Amniotic epithelial cell (primary cell): ENCODE measurements around a stretch of chr19.

DNA sequence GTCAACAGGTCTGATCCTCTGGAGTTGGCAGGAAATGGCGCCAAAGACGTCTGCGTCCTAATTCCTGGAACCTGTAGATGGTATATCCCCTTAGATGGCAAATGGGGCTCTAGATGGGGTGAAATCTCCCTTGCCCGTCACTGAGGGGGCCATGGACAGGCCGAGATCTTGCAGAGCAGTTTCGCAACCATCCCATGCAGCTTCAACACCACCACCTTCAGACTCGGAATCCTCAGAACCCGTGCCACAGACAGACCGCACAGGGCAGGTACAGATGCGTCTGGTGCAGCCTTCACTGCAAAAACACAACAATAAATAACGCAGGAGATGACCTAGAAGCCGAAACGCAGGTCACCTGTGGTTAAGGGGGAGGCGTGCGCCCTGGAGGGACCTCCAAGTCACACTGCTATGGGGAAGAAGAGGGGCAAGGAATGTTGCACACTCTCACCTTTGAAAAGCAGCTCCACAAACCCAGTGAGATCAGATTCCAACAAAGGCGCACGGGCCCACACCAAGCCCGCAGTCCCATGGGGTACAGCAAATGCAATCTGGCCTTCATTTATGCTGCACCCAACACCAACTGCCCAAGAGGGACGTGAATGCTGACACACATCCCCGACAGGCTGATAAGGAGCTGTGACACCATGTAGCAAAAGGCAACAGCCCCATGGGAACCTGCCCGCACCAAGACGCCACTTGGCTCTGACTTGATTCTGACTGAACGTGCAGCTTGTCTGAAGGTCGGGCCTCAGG, 17.5 kb downstream of the REXO1 start:
- RRBS: no CpG with 5 or more reads among the region's 24 CpGs

GRCh38 chr19:1881797-1883051, 3.1 kb downstream of the ABHD17A start:
- RRBS: 78% methylated on average over 10 of the region's 49 CpGs

- RRBS: 3% methylated on average over 20 of the region's 37 CpGs
These were observed 287 bp downstream of the CSNK1G2 start for GRCh38 chr19:1941326-1941591.

GRCh38 chr19:1957381-1958019, 16.5 kb downstream of the CSNK1G2 start:
- RRBS: 79% methylated on average over 7 of the region's 36 CpGs

DNA sequence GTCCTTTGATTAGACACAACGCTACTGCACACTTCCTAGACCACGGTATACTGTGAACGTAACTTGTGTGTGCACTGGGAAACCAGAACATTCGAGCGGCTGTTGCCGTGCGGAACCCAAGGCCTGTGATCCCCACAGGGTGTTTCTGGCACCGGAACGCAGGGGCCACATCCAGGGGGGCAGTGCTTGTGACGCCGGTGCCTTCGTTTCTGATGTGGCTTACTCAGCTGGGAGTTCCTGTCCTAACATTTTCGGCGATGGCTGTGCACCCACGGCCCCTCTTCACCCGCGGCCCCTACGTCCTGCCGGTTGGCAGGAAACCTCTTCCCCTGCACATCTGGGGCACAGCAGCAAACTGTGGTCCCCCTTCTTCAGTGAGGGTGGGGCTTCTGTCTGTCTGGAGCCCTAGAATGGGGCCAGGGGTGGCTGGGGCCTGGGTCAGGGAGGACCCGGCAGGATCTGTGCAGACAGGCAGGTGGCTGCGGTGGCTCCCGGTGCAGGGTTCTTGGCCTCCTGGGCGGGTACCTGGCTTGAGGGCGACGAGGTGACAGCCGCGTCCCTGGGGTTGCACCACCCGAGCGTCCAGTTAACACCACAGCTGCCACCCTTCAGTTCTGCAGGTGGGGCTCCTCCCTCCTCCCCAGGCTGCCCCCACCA, 26.2 kb downstream of the CSNK1G2 start:
- RRBS: 96% methylated on average over 5 of the region's 29 CpGs

DNA sequence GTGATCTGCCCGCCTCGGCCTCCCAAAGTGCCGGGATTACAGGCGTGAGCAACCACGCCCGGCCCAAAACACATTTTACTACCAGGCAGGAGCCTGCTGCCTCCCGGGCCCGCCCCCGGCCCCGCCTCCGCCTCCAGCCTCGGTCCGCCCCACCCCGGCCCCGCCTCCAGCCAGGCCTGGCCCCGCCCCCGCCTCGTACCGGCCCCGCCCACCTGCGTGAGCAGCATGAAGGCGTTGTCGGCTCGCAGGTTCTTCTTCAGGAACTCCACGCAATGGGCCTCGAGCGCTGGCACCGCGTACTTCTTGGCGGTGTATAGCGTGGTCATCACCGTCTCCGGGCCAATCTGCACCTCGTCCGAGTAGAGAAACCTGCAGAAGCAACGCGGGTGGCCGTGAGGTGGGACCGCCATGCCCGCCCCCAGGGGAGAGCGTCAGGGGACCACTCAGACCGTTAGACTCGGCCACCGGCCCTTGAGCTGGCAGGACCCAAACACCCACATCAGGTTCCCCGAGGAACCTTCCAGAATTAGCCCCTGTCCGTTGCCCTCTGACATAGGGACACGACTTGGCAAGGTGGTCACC, 22.6 kb downstream of the BTBD2 start:
- RRBS: 32% methylated on average over 12 of the region's 47 CpGs

DNA sequence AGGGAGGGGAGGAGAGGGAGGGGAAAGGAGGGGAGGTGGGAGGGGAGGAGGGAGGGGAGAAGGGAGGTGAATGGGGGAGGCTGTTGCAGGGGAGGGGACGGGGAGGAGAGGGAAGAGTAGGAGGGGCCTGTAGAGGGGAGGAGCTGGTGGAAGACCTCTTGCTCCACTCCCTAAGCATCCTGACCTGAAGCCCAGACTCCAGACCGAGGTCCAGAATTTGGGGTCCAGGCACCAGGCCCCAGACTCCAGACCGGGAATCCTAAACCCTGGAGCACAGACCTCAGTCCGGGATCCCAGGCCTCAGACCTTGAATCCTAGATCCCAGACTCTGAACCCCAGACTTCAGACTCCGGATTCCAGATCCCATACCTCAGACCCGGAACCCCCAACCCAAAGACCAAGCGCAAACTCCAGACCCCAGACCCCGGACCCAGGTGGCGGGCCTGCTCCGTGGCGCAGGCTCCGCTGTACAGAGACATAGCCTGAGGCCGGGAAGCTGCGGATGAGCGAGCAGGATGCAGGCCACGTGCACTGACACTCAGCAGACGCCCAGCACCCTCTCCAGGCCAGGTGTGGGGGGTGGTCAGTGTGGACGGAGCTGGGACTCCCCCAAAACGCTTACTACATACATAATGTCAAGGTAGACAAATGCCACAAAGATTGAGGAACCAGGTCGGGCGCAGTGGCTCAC, 657 bp upstream of the BTBD2 start:
- RRBS: 76% methylated on average over 10 of the region's 21 CpGs

DNA sequence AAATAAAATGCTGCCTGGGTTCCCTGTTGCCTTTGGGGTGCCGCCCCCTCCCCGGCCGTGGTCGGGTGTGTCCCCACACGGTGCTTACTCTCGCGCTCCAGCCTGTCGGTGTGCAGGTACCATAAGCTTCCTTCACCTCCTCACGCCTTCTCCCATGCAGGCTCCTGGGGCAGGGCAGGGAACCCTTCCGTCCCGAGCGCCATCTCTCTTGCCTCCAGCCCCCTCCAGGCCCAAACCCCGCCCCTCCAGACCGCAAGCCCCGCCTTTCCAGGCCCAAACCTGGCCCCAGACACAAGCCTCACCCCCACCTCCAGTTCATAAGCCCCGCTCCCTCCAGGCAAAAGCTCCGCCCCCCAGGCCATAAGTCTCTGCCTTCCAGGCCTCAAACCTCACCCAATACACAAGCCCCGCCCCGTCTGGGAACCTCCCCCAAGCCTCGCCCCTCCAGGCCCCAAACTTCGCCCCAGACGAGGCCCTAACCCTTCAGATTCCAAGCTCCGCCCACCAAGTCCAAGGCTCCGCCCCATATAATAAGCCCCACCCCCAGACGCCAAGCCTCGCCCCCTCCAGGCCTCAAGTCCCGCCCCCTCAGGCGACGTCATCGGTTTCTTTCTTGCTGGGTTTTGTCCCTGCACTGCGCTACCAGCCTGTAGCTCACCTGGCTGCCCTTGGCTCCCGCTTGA, 16.2 kb downstream of the MKNK2 start:
- RRBS: no CpG with 5 or more reads among the region's 32 CpGs

DNA sequence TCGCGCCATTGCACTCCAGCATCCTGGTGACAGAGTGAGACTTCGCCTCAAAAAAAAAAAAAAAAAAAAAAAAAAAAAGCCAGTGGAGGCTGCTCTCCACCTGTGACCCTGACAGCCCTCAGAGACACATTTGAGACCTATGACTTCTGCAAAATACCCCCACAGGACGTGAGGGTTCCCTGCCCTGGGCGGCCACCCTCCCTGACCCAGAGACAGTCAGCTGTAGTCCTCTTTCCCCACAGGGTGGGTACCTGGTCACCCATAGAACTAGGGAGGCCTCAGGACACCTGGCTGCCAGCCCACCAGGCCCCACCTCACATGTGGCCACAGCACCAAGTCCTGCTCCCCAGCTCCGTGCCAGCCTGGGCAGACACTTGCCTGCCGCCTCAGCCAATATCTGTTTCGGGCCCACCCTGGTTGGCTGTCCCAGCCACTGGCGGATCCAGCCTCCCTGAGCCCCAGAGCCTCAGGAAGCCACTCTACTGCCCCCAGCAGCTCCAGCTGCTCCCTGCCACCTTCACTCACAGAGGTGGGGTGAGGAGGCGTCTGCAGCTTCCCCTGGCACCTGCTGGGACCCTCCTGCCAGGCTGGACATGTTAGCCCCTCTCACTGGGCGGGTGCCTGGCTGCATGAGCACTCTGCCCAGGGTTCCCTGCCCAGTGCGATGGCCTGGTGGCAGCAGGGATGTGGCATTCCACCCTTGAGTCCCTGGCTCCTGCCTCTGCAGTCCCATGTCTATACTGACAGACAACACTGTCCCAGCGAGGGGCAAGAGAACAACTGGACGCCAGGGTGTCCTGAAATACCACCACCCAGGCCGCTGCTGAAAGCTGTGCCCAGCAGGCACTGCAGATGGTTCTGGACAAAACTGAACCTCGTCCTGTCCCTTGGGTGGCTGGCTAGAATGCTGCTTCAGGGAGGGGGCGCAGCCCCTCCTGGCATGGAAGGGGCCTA, 6.8 kb downstream of the MKNK2 start:
- RRBS: no CpG with 5 or more reads among the region's 17 CpGs

DNA sequence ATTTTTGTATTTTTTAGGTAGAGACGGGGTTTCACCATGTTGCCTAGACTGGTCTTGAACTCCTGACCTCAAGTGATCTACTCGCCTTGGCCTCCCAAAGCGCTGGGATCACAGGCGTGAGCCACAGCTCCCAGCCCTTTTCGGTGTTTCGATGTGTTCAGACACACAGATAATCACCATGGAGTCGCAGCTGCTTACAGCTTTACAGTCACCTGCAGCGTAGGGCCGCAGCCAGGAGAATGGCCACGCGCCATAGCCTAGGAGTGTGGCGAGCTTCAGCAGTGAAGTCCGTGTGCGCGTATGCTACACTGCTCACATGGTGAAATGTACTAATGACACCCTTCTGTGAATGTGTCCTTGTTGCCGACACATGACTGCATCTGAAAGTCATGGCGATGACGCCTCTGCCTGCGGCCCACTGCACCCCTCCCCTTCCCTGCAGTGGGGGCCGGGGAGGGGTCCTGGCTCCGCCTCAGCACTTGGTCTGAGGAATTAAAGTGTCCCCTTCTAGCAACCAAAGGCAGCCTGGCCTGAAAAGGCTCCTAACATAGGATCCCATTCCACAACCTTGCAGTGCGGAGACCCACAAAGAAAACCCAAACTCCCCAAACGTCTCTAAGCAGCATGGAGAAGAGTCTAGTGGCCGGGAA, 23.6 kb downstream of the AP3D1 start:
- RRBS: no CpG with 5 or more reads among the region's 24 CpGs

DNA sequence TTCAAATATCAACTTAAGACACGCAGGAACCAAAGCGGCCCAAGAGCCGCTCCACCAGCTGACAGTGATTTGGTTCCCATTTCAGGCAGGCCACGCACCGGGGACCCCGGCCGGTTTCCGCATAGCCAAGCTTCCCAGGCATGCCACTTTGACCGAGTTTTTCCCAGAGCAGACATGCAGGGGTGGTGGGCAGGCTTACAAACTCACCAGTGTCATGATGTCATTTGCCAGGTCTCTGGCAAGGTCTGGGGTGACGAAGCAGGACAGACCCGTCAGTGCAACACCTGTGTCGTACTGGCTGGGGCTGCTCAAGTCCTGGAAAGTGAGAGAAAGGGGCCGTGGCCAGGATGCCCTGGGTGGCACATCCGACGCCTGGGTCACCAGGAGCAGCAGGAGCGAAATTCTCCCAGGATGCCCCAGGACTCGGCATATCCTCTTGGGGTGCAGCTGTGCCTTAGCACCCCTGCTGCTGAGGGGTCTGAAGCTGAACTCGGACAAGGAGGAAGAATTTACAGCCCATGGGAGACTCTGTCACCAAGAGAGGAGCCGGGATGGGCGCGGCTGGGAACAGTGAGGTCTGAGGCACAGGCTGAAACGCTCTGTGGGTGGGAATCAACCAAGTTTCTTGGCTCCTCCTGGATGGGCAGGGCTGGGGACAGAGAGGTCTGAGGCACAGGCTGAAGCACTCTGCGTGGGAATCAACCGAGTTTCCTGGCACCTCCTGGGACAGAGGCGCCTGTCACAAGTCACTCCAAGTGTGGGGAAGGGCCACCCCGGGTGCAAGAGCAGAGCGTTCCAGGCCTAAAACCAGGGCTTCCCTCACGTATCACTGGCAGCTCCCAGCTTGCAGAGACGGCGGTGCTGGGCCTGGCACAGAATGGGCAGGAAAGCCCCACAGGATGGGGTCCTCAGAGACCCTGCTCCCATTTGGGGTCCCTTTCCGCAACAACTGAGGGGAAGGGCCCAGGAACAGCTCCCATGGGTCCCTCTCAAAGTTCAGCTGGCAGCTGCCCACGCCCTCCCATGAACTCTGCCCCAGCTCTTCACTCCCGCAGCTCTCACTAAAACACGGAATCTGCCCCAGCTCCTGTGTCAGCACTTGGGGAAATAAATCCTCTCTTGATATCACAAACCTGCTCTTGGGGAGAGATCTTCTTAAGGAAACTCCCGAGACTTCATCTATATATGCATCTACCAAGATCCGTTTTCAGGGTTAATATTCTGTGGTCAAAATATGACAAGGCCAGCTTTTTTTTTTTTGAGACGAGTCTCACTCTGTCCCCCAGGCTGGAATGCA, 18.7 kb downstream of the AP3D1 start:
- RRBS: no CpG with 5 or more reads among the region's 37 CpGs

DNA sequence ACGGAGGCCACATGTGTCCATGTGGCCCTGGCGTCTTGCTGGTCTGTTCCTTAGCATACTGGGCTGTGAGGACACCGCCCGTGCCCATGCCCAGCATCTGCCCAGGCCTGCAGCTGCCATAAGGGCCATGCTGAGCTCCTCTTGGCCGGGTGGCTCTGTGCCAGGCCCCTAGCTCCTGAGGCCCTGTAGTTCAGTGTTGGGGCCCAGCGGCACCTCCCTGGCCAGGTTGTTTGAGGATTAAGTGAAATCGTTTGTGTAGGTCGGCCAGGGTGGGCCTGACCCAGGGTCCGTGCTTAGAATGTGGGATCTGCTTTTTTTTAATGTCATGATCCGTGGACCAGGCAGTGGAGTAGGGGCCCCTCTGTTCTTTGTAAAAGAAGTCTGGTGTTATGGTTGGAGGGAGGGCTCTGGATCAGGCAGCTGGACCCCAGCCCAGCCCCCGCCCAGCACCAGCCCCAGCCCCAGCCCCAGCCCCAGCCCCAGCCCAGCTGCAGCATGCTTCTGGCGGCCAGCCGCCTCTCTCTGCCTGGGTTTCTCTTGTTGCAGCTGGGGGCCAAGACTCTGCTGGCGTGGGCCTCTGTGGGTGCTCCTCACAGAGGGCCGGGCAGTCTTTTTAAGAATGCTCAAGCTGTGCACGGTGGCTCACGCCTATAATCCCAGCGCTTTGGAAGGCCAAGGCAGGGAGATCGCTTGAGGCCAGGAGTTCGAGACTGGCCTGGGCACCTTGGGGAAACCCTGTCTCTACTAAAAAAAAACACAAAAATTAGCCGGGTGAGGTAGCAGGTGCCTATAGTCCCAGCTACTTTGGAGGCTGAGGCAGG, 17.8 kb downstream of the DOT1L start:
- RRBS: no CpG with 5 or more reads among the region's 21 CpGs

DNA sequence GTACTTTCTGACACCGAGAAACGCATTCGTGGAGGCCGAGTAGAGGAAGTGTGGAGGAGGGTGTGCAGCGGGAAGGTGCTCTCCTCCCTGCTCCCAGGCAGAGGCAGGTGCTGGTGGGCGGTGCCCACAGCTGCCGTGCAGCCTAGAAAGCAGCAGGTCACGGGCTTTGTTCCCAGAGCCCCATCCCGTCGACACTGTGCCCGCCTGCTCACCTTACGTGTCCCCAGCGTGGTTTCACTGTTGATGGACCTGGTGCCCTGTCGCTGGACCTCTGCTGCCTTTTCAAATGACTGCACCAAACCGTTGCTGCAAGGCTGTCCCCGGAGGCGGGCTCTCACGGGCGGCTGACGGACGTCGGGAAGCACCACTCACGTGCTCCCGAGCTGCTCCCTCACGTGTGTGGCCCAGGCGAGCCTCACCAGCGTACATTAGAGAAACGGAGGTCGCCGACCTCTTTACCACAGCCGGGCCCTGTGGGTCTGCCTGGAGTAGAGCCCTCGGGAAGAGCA, 20.8 kb downstream of the PLEKHJ1 start:
- RRBS: no CpG with 5 or more reads among the region's 32 CpGs

DNA sequence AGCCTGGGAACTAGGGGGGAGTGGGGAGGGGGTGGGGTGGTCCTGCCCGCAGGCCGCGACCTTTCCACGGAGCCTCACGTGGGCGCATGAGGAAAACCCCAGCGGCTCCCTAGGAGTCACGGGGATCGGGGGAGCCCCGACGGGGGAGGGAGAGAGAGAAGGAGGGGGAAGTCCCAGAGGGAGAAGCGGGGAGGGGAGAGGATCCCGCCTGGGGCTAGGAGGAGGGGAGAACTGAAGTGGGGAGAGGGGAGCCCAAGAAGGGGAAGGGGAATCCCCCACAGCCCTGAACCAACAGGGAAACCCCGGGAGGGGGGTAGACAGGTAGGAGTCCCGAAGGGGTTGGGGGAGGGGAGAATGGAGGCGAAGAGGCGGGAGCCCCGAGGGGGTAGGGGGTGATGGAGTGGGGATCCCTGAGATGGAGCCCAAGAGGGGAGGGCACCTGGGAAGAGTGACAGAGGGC, 3.2 kb downstream of the GADD45B start:
- RRBS: no CpG with 5 or more reads among the region's 18 CpGs

- RRBS: 1% methylated on average over 18 of the region's 65 CpGs
These were observed 18.8 kb downstream of the GADD45B start for GRCh38 chr19:2494587-2495203.

DNA sequence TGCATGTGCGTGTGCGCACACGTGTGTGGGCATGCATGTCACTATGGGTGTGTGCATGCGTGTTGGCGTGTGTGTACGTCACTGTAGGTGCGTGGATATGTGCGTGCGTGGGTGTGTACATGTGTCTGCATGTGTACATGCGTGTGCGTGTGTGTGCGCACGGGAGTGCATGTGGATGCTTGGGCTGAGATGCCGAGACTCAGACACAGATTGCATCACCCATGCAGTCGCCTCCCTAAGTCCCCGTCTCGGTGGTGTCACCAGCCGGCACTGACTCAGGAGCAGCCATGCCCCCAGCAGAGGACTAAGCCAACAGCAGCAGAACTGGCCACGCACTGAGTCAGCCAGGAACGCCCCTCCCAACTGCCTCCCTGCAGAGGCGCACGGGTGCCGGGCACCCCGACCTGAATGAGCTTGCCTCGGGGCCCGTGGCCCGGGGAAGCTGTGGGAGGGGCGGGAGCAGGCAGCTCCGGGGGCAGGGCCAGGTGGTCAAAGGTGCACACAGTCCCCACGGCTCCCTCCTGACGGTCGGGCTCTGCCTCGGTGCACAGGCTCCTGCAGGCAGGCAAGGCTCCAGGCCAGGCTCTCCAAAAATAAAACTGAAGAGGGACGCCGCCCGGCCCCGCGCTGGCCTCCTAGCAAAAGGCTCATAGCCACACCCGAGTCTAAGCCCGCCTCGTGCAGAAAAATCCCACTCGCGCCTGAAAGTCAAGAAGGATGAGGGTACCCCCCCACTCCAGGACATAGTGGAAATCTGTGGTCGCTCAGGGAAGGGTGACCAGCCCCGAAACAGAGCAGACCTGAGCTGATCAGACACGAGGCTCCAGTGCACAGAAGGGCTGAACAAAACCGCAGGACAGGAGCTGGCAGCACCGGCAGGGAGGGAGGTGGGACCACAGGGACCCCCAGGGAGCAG, 49.1 kb downstream of the GADD45B start:
- RRBS: 24% methylated on average over 8 of the region's 48 CpGs

GRCh38 chr19:2531025-2531538, 55.2 kb downstream of the GADD45B start:
- RRBS: no CpG with 5 or more reads among the region's 14 CpGs

DNA sequence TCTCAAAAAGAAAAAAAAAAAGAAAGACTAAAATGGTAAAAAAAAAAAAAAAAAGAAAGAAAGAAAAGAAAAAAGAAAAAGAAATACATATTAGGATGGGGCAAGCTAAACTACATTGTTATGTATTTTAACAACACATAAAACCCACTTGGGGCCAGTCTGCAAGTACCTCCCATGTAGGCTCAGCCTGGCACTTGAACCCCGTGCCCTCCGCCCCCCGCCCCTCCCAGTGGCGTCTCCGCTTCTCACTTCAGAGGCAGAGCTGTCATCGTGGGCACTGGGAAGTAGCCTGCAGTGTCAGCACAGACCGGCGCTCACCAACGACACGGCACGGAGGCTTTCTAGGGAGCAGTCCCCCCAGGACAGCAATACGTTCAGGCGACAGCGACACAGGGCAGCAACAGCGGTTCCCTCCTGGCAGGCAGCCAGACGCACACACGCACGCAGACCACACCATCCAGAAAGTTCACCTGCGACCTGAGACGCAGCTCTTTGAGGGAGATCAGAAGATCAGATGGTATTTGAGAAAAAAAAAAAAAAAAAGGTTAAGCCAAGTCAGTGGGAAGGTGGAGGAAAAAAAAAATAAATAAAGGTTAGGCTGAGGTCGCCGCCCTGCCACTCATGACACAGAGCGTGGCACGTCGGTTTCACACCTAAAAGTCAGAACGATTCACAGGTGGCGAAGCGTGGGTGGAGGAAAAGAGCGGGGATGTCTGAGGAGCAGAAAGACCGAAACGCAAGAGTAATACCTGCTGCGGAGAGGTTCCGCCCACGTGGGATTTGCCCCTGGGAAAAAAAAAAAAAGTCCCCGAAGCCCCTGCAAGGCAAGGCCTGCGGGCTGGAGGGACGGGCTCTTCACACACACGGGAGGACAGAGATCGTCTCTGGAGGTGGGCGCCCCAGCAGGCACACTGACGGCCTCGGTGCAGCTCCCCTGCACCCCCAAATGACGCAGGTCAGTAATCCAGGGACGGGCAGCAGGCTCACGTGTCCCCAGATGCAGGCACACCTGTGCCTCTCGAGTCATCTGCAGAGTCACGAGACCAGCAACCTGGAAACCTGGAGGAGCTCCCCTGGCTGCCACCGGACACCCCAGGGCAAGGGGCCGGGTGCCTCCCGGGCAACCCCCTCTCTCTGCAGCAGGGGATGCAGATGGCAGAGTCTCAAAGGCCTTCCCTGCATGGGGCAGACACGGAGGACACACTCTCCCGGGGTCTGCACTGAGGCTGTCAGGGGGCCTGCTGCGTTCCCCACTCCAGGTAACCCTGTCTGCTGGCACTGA, 94.5 kb downstream of the GNG7 start:
- RRBS: 39% methylated on average over 2 of the region's 53 CpGs

DNA sequence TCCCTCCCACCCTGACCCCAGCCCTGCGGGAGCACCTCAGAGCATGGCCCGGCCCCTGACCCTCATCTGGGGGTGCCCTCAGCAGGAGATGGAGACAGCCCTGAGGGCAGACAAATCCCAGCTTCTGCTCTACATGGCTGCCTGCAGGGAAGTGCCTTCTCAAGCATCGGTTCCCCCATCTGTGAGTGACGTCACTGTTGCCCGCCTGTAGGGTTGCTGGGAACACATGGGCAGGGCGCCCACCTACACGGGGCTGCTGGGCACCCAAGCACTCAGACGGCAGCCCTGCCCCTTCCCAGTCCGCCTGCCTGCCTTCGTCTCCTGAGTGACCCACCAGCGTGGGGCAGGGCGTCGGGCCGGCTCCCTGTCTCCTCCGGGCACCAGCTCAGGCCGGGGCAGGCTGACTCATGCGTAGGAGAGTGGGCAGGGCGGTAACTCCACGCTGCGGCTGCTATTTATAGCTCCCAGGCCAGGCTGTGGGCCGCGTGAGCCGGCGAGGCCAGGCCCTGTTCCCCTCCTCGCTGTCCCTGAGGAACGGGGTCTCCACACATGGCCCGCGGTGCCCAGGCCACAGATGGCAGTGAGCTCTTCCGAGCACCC, 1.8 kb upstream of the DIRAS1 start:
- RRBS: 33% methylated on average over 2 of the region's 29 CpGs

GRCh38 chr19:2757107-2757506, 17.3 kb upstream of the SLC39A3 start:
- RRBS: 93% methylated on average over 11 of the region's 15 CpGs